Sternocleidomastoid (tissue), 1 donor: ENCODE data around the gene TDGF1.

DNA sequence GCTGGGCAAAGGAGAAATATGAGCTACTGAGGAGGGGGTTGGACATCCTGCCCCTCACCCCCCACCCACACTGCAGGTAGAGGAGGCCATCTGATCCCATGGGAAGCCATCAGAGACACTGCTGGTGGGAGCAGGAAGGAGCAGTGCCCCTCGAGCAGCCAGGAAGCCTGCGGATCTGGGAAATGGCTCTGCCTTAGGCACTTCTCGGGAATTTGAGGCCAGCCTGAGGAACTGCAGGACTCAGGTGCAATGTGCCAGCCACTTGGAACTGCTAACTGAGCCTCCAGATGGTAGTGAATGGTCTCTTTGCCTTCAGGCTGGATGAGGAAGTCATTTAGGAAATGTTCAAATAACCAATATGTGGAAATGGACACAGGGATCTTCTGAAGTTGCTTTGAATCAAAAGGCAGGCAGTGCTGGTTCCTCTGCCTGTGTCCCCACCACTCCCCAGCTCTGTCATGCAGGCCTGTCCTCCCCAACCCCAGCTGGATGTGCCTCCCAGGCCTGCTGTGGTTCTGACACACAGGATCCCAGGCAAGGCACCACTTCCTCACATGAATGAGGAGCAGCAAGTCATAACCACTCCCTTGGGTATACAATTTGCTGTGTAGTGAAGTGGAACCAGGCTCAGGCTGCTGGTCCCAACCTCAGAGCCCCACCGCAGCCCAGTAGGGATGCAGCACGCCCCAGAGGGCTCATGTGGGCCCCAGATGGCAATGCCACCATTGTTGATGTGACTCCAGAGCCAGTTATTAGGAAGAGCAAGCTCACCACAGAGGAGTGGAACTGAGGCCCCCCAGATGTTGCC is 46.6 kb upstream of the LIMD1 start:
- PRO-cap = no peak

DNA sequence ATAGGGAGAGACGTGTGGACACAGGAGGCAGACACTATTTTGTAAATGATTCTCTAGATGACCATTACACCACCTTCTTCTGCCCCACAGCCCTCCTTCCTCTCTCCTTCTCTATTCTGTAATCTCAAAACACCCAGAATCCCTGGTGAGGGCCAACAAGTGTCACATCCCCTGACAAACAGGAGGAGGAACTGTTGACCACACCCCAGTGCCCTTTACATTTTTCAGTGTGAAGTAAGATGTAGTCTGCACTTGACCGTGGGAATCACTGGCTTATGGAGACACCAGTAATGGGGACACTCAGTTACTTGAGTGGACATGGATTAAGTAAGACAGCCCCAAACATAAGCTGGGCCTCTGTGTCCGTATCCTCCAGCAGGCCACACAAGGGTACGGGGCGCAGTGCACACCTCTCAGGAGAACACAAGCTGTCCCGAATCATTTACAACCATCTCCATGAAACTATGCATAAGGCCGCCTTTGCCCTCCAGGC is 28.4 kb upstream of the LIMD1 start:
- PRO-cap = no peak

DNA sequence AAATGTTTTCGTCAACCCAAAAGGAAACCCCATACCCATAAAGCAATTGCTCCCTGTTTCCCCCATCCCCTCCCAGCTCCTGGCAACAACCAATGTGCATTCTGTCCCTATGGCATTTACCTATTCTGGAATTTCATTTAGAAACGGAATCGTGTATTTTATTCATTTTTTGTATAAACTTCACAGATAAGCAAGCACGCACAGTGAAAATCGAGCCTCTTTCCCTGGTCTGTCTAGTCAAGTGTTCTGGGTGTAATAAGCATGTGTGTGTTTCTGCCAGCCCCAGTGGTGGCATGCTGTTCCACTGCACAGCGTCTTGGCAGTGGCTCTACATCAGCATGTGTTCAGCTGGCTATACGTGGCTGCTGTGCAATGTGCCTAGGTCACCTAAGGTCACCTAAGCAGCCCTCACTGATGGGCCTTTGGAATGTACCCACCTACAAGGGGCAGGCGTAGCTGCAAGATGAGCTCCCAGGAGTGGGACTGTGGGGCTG is 4.8 kb downstream of the LIMD1 start:
- PRO-cap = no peak

GRCh38 chr3:45693937-45694830 is 5.0 kb downstream of the SACM1L start:
- PRO-cap = no peak

GRCh38 chr3:45791589-45792054 is 4.7 kb downstream of the SLC6A20 start:
- PRO-cap = no peak

DNA sequence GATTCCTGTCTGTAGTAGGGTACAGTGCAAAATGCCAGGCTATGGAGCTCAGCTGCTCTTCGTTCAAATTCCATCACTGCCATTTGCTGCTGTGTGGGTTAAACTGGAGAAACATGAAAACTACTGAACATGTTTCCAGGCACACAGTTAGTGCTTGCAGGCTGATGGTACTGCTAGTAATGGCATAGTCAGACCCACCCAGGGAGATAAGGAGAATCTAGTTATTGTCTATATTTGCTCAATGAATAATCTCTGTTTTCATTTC is 284 bp downstream of the CXCR6 start:
- PRO-cap = no peak

DNA sequence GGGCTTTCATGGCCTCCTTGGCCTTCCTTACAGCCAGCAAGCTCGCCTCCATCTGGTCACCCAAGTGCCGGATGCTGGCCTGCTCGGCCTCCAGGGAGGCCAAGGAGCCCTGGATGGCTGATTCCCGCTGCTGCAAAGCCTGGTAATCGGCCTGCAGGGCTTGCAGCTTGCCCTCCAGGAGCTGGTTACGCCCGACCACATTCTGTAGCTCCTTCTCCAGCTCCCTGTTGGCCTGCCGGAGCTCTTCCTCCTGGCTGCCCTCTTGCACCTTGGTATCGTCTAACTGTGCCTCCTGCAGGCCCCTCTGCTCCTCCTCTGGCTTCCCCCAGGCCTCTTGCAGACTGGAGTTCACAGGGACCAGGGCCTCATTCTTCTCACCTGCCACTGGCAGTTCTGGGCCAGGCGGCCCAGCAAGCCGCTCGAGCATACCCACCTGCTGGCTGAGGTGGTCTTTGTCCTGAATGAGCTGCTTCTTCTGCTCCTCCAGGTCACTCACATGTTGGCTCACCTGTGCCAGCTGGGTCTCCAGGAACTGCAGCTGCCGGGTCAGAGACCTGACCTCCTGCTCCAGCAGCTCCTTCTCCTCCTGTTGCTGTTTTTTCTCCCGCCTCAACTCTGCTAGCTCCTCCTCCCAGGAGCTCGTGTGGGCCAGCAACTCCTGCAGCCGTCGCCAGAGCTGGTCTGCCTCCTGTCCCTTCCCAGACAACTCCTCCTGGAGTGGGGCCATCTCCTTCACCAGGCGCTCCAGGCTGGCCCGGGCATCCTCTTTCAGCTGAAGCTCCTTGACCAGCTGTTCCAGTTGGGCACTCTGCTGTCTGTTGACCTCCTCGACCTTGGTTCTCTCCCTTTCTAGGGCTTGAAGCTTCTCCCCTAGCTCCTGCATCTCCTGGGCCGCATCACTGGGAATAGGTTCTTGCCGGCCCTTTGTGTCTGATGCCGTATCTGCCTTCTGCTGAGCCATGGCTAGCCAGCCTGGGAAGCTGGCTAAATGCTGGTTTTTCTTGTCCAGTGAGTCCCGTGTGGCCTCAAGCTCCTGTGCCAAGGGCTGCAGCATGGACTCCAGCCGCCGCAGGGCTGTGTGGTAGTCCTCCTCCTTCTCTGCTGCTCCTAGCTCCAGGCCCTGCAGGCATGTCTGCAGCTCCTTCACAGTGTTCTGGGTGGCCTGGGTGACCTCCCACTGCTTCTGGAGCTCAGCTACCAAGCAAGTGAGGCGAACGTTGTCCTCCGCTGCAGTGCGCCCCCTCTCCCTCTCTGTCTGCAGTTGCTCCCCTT is 24.4 kb downstream of the CXCR6 start:
- PRO-cap = no peak

DNA sequence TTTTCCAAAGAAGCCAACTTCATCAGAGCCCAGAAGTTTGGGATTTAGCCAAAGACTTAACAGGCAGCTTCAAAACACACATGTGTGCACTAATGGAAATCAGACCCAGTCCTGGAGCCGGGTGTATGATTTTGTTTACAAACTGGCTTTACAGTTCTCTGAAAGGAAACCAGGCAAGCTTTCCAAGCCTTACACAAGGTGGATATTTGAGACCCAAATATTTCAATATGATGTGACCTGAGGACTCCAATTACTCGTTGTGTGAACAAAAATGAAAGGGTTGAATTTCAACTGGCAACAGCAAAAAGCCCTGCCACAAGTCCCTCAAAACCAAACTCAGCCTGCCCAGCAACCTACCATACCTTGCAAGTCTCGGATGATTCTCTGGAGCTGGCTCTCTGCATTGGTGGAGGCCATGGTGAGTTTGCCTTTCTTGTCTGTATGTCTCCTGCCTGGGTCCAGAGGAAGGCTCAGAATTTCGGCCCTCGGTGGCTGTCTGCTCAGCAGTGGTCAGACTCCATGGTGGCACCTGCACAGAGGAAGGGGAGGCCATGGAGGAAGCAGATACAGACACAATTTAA is 11.0 kb downstream of the FYCO1 start:
- PRO-cap = no peak

- PRO-cap = no peak
Measured at GRCh38 chr3:45992157-45992871, 3.3 kb downstream of the FYCO1 start.

GRCh38 chr3:46006503-46007186 is 11.0 kb upstream of the FYCO1 start:
- PRO-cap = no peak

DNA sequence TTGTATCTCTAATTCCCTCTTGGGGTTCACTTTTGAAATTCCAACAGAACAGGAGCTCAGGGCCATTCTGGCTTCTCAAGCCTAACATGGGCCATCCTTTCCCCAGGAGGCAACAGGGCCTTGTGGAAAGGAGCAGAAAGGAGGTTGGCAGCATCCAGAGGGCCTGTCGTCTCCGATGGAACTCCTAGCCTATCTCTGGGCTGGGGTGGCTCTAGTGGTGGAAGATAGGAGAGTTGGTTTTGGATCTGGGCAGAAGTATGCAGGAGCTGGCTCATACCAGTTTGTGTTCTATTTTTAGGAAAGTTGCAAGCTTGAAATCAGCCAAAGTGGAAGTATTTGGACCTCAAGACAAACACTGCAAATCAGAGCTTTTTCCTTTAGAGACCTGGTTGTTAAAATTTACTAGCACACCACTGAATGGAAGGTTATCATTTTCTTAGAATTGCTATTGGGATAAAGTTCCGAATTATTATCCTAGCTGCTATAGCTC is 35.4 kb upstream of the XCR1 start:
- PRO-cap = no peak

GRCh38 chr3:46097582-46098306 is 70.5 kb upstream of the XCR1 start:
- PRO-cap = no peak

GRCh38 chr3:46462152-46462525 is 2.6 kb downstream of the LTF start:
- PRO-cap = no peak

DNA sequence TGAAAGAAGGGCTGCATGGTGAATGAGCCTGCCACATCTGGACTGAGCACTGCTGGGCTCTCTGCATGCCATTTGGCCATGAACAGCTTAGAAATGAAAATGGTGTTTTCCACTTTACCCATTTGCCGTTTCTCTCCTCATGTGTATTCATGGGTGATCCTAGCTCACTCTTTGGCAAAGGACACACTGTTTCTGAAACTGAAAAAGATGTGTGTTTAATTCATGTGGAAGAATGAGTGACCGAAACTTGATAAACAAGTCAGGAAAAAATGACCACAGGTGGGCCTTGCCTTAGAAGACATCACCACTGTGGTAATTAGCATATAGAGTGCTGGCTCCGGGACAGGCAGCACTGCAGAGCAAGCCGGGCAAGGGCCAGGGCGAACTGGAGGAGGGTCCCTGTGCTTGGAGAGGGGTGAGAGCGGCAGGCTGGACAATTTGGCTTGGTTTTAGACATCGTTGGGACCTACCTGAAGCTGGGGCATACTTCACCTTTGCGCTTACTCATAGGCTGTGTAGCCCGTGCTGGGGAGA is 8.1 kb downstream of the RTP3 start:
- PRO-cap = no peak

- PRO-cap = no peak
Measured at GRCh38 chr3:46541696-46542338, 24.3 kb downstream of the LRRC2 start.

GRCh38 chr3:46573937-46574807 is 3.4 kb upstream of the TDGF1 start:
- PRO-cap = no peak

GRCh38 chr3:46577519-46578307 is at the start of gene TDGF1:
Gene TDGF1 (plus strand): TSS chr3:46577788.
- PRO-cap = no peak

DNA sequence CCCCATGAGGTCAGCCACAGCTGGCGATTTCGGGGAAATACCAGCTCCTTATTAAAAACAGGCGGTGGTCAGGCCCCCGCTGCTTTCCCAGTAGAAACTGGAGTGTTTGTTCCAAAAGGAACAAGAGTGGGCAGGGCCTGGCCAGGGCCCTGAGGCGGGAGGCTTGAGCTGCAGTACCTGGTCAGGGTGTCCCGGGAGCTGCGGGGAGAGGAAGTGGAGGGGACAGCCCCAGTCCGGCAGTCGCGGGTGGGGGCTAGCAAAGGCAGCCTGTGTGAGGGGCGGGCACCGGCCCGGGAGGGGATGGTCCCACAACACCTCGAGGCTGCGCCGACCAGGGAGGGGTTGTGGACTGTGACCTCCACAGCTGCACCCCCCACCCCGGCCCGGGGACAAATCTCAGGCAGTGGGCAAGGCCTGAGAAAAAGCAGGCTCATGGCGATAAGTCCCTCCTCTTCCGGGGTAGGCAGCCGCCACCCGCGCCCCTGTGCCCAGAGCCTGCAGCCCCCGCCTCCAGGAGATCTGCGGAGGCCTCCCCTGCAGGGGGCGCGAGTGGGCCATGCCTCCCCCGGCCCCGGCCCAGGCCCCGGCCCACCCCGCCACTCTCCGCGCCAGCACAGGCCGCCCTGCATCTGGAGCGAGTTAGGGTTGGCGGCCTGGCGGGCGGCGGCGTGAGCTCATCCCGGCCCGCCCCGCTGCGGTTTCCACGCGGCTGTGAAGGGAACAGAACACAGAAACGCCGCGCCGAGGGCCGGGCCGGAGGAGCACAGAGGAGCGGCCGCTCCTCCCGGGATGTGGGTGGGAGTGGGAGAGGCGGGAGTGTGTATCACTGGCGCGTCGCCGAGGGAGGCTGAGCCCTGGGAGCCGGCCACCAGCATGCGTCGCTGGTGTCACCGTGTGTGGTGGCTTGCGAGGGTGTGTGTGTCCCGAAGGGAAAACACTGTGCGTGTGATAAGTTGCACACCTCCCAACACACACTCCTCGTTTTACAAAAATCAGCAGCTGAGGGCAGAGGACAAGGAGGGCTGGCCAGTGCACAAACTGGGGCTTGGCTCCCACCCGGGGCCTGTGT is 17.4 kb downstream of the MYL3 start:
- PRO-cap = bidirectional peak, plus-strand start at position 144 of the sequence, minus-strand start outside the sequence; bidirectional peak, plus-strand start at position 730 of the sequence, minus-strand start at position 391 of the sequence; unidirectional peak, minus-strand start at position 797 of the sequence

DNA sequence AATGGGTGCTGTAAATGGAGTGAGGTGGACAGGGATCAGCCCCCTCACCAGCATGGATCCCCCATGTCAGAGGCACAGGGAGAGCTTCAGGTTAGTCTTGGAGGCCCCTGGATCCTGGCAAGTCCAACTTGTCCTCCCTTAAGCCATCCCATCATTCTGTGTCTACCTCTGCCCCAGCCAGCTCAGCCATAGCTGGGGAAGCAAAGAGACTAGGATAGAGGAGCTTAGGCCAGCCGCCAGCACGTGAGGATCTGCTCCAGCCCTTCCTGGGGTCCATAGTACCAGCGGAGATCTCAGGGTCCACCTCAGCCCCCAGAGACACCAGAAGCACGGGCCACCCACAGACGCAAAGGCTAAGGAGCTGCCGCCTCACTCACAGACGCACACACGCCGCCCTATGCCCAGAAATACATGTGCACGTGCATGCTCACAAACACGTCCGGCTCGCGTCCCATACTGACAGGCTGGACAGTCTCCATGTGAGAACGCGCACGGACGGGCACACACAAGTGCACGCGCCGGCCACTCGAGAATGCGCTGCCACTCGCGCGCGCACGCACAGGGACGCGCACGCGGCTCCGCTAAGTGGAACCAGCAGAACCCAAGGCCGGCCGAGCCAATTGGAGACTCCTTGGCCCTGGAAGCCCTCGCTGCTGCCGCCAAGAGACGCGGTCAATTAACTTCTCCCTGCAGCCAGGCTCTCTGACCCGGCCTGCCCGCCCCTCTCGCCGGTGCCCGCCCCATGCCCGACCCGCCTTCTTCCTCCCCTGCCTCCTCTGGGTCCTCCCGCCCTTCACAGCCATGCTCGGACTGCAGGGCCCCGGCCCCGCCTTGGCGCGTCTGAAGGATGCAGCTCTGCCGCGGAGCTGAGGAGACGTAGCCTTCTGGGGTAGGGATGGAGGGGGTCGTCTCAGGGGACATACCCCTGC is 14.7 kb downstream of the PTH1R start:
- PRO-cap = no peak

GRCh38 chr3:46910141-46911070 is 32.9 kb downstream of the PTH1R start:
- PRO-cap = no peak